HepG2 (cell line): Measurements from ENCODE around the genes CAMP and CELSR3.

DNA sequence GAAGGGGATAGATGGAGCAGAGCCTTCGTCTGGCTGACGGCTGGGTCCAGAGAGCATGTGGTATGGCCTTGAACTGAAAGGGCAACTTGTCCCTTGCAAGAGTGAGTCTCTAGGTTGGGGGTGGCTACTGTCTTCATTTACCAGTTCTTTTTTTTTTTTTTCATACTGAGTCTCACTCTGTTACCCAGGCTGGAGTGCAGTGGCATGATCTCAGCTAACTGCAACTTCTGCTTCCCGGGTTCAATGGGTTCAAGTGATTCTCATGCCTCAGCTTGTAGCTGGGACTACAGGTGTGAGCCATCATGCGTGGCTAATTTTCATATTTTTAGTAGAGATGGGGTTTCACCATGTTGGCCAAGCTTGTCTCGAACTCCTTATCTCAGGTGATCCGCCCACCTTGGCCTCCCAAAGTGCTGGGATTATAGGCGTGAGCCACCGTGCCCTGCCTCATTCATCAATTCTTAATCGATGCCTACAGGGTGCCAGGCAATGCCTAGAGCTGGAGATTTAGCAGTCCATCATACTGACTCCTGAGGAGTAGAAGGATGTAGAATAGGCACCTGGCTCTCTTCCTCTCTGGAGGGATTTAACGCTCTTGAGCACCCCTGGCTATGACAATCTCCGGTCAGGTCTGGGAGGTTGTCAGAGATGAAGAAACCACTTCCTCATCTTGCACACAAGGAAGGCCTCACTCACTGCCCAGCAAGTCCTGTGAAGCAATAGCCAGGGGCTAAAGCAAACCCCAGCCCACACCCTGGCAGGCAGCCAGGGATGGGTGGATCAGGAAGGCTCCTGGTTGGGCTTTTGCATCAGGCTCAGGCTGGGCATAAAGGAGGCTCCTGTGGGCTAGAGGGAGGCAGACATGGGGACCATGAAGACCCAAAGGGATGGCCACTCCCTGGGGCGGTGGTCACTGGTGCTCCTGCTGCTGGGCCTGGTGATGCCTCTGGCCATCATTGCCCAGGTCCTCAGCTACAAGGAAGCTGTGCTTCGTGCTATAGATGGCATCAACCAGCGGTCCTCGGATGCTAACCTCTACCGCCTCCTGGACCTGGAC is at the start of gene CAMP:
TSS of gene CAMP (plus strand) at position 855 of the 1,057 bp plus-strand sequence.
- RRBS, 2 experiments = no CpG with 5 or more reads among the region's 16 CpGs
CAGE:
- cytosol, long polyA minus RNA = no peak
- cytosol, long polyA plus RNA = no peak
- long polyA plus RNA = no peak
- nucleus, long polyA minus RNA = no peak
- nucleus, long polyA plus RNA = no peak

DNA sequence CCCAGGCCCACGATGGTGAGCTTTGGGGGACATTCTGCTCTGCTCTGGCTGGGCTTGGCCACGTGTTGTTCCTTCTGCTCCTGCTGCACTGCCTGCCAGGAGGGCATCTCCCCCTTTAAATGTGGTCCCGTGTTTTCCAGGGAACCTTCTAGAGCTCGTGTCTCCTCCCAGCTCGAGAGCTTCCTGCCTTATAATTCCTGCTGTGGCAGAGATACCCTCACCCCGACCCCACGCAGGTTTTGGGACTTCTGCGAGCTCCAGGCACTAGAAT is 338 bp downstream of the CAMP start:
- RRBS, 2 experiments = no CpG with 5 or more reads among the region's 8 CpGs
CAGE:
- cytosol, long polyA minus RNA = no peak
- cytosol, long polyA plus RNA = no peak
- long polyA plus RNA = no peak
- nucleus, long polyA minus RNA = no peak
- nucleus, long polyA plus RNA = no peak

- RRBS, 2 experiments = no CpG with 5 or more reads among the region's 8 CpGs
CAGE:
- cytosol, long polyA minus RNA = no peak
- cytosol, long polyA plus RNA = no peak
- long polyA plus RNA = no peak
- nucleus, long polyA minus RNA = no peak
- nucleus, long polyA plus RNA = no peak
Measured at GRCh38 chr3:48335269-48335636, 1.8 kb upstream of the SPINK8 start.

GRCh38 chr3:48356314-48356932 is 15.6 kb upstream of the FBXW12 start:
- RRBS, 2 experiments = no CpG with 5 or more reads among the region's 1 CpG
CAGE:
- cytosol, long polyA minus RNA = no peak
- cytosol, long polyA plus RNA = no peak
- long polyA plus RNA = no peak
- nucleus, long polyA minus RNA = no peak
- nucleus, long polyA plus RNA = no peak

DNA sequence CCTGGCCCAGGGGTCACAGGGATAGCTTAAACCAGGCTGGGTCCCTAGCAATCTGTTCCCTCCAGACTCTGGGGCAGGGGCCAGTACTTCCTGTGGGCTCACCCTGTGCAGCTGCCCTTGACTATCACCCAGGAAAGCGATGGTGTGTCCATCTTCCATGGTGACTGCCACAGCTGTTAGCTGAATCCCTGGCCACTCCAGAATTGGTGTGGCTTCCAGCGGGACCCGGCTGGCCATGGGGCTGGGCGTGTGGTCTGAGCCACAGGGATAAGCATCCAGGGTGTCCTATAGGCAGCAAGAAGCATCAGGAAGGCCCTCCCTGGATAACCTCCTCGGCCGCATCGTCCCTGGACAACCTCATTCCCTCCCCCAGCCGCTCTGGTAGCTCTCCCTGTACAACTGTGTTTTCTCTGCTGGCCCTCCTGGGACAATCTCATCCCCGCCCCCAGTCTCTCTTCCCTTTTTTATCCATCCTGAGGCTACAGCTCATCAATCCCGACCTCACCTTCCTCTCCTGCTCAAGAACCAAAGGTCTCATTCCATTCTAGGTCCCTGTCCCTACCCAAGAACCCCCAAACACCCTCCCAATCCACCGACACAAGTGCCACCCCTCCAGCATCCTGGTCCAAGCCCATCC is 7.1 kb downstream of the PLXNB1 start:
- RRBS, 2 experiments = no CpG with 5 or more reads among the region's 11 CpGs
CAGE:
- cytosol, long polyA minus RNA = no peak
- cytosol, long polyA plus RNA = no peak
- long polyA plus RNA = no peak
- nucleus, long polyA minus RNA = no peak
- nucleus, long polyA plus RNA = no peak

GRCh38 chr3:48426954-48428094 is 2.6 kb downstream of the PLXNB1 start:
- RRBS, 2 experiments = no CpG with 5 or more reads among the region's 17 CpGs
CAGE:
- cytosol, long polyA minus RNA = no peak
- cytosol, long polyA plus RNA = no peak
- long polyA plus RNA = no peak
- nucleus, long polyA minus RNA = no peak
- nucleus, long polyA plus RNA = no peak

GRCh38 chr3:48430761-48431220 is 905 bp upstream of the PLXNB1 start:
- RRBS, 2 experiments = no CpG with 5 or more reads among the region's 3 CpGs
CAGE:
- cytosol, long polyA minus RNA = no peak
- cytosol, long polyA plus RNA = no peak
- long polyA plus RNA = no peak
- nucleus, long polyA minus RNA = no peak
- nucleus, long polyA plus RNA = no peak

DNA sequence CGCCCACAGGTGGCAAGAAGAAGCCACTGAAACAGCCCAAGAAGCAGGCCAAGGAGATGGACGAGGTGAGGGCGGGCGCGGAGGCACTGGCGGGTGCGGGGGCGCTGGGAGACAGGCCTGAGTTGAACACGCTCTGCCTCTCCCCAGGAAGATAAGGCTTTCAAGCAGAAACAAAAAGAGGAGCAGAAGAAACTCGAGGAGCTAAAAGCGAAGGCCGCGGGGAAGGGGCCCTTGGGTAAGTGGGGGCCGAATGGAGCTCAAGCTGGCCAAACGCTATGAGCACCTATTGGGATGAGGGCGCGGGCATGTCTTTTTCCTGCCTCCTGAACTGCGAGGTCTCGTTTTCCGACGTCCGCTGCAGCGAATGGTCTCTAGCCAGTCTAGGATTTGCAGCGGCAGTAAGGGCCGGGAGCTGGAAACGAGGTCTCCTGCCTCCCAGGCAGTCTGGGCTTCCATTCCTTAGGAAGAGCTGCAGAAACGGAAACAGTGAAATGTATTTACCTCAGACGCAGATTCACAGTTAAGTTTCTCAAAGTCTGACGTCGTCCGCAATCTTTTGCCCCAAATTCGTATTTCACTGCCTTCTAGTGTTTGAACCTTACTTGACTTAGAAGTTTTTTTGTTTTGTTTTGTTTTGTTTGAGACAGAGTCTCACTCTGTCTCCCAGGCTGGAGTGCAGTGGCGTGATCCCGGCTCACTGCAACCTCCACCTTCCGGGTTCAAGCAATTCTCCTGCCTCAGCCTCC is 510 bp downstream of the TMA7 start:
- RRBS, 2 experiments = no CpG with 5 or more reads among the region's 35 CpGs
CAGE:
- cytosol, long polyA minus RNA = no peak
- cytosol, long polyA plus RNA = no peak
- long polyA plus RNA = no peak
- nucleus, long polyA minus RNA = no peak
- nucleus, long polyA plus RNA = no peak

- RRBS, 2 experiments = no CpG with 5 or more reads among the region's 12 CpGs
CAGE:
- cytosol, long polyA minus RNA = no peak
- cytosol, long polyA plus RNA = no peak
- long polyA plus RNA = no peak
- nucleus, long polyA minus RNA = no peak
- nucleus, long polyA plus RNA = no peak
Measured at GRCh38 chr3:48478429-48479102, 12.5 kb downstream of the TREX1 start.

GRCh38 chr3:48500904-48501526 is 3.0 kb downstream of the SHISA5 start:
- RRBS, 2 experiments = no CpG with 5 or more reads among the region's 9 CpGs
CAGE:
- cytosol, long polyA minus RNA = no peak
- cytosol, long polyA plus RNA = no peak
- long polyA plus RNA = no peak
- nucleus, long polyA minus RNA = no peak
- nucleus, long polyA plus RNA = no peak

GRCh38 chr3:48558129-48558532 is 1.5 kb upstream of the PFKFB4 start:
- RRBS, 2 experiments = no CpG with 5 or more reads among the region's 7 CpGs
CAGE:
- cytosol, long polyA minus RNA = no peak
- cytosol, long polyA plus RNA = no peak
- long polyA plus RNA = no peak
- nucleus, long polyA minus RNA = no peak
- nucleus, long polyA plus RNA = no peak

DNA sequence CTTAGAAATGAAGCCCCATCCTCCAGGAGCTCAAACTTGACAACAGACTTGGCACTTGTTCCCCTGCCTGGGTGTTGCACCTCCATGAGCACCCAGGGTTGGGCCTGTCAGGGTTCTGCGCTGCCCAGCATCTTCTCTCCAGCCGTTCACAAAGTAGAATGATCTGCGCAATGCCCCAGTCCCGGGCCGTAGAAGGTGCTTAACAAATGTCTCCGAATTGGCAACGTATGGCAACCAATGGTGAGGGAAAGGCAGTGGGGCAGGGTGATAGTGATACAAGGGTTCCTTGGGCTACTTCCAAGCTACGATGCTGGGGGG is 2.6 kb upstream of the COL7A1 start:
- RRBS, 2 experiments = no CpG with 5 or more reads among the region's 8 CpGs
CAGE:
- cytosol, long polyA minus RNA = no peak
- cytosol, long polyA plus RNA = no peak
- long polyA plus RNA = no peak
- nucleus, long polyA minus RNA = no peak
- nucleus, long polyA plus RNA = no peak

DNA sequence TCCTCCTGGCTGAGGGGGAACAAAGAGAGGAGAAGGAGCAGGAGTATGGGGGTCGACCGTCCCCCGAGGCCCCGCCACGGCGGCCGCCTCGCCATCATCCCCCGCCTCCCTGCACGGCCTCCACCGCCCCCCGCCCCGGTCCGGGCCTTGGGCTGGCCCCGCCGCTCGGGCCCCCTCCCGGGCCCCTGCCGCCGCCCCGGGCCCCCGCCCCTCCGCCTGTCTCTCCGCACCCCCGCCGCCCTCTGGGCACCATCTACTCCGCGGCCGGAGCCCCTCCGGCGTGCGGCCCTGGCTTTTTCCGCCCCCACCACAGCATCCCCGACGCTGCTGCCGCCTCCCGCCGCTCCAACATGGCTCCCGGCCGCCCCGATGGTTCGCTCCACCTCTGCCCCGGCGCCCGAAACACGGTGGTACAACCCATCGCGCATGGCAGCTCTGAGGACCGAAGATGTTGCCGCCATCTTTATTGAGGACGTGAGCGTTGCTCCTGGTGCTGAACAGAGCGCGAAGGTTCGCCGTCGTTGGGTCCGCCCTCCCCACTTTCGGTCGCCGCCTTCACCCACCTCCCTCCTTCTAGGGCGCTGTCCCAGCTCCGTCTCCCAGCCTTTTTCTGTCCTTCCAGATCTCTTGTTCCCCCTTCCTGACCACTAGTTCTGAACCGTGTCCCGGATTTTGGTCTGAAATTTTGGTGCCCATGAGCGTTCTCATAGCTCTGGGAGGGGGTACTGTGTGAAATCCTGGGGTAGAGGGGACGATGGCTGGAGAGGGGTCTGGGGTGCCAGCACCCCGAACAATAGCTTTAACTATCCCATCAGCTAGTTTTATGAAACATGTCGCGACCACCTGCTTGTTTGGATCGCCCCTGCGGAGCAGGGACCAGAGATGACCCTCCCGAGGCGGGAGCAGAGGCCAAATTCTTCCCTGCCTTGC is at the start of gene CELSR3:
TSS of gene CELSR3 (minus strand) at position 350 of the 930 bp plus-strand sequence.
- RRBS, 2 experiments = 24 to 32% methylated on average over 22 of the region's 74 CpGs
CAGE:
- cytosol, long polyA minus RNA = no peak
- cytosol, long polyA plus RNA = no peak
- long polyA plus RNA = no peak
- nucleus, long polyA minus RNA = no peak
- nucleus, long polyA plus RNA = no peak

- RRBS, 2 experiments = no CpG with 5 or more reads among the region's 4 CpGs
CAGE:
- cytosol, long polyA minus RNA = no peak
- cytosol, long polyA plus RNA = no peak
- long polyA plus RNA = no peak
- nucleus, long polyA minus RNA = no peak
- nucleus, long polyA plus RNA = no peak
Measured at GRCh38 chr3:48687101-48687629, 1.4 kb upstream of the NCKIPSD start.

GRCh38 chr3:48690954-48691341 is 5.2 kb upstream of the NCKIPSD start:
- RRBS, 2 experiments = no CpG with 5 or more reads among the region's 2 CpGs
CAGE:
- cytosol, long polyA minus RNA = no peak
- cytosol, long polyA plus RNA = no peak
- long polyA plus RNA = no peak
- nucleus, long polyA minus RNA = no peak
- nucleus, long polyA plus RNA = no peak

DNA sequence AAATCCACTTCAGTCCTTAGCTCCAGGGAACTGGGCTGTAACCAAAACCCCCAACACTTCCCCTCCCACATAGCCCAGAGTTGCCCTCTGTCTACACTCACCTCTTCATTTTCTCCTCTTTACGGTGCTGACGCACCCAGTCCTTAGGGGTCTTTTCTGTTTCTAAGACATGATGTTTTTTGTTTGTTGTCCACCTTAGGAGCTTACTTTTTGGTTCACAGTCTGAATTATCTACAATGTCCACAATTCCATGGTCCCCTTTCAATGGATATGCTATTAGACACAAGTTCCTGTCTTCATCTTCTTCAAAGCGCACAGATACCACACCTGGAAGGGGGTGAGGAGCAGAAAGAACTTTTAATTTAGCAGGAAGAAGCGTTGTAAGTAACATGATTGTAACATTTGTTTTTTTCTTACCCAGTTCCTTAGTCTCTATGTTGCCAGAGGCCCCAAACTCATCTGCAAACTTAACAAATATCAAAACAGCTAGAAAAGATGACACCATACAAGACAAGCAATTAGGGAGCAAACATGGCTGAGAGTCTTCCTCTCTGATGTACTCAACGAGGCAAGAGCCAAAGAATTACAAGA is 7.2 kb upstream of the NCKIPSD start:
- RRBS, 2 experiments = no CpG with 5 or more reads among the region's 5 CpGs
CAGE:
- cytosol, long polyA minus RNA = no peak
- cytosol, long polyA plus RNA = no peak
- long polyA plus RNA = no peak
- nucleus, long polyA minus RNA = no peak
- nucleus, long polyA plus RNA = no peak

DNA sequence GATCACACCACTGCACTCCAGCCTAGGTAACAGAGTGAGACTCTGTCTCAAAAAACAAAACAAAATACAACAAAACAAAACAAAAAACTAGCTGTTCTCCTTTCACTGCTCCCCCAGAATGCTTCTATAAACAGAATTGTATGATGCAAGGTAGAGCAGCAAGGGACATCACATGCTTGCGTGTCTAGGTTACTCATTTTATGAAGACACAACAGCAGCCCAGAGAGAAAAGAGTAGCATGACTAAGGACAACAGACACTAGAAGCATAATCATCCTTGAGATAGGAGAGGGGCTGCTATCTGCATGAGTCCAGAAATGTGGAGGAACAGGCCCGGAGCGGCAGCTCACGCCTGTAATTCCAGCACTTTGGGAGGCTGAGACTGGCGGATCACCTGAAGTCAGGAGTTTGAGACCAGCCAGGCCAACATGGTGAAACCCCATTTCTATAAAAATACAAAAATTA is 25.2 kb upstream of the IP6K2 start:
- RRBS, 2 experiments = no CpG with 5 or more reads among the region's 5 CpGs
CAGE:
- cytosol, long polyA minus RNA = no peak
- cytosol, long polyA plus RNA = no peak
- long polyA plus RNA = no peak
- nucleus, long polyA minus RNA = no peak
- nucleus, long polyA plus RNA = no peak

DNA sequence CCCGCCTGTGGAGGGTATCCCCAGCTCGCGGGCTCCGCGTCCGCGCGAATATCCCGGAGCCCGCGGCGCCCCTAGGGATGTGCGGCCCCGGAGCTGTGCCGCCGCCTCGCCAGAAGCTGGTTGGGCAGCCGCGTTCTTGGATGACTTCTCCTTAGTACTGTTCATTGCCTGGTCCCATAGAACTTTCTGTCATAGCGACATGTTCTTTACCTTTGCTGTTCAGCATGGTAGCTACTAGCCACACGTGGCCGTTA is 658 bp downstream of the ARIH2 start:
- RRBS, 2 experiments = no CpG with 5 or more reads among the region's 22 CpGs
CAGE:
- cytosol, long polyA minus RNA = no peak
- cytosol, long polyA plus RNA = no peak
- long polyA plus RNA = no peak
- nucleus, long polyA minus RNA = no peak
- nucleus, long polyA plus RNA = no peak

DNA sequence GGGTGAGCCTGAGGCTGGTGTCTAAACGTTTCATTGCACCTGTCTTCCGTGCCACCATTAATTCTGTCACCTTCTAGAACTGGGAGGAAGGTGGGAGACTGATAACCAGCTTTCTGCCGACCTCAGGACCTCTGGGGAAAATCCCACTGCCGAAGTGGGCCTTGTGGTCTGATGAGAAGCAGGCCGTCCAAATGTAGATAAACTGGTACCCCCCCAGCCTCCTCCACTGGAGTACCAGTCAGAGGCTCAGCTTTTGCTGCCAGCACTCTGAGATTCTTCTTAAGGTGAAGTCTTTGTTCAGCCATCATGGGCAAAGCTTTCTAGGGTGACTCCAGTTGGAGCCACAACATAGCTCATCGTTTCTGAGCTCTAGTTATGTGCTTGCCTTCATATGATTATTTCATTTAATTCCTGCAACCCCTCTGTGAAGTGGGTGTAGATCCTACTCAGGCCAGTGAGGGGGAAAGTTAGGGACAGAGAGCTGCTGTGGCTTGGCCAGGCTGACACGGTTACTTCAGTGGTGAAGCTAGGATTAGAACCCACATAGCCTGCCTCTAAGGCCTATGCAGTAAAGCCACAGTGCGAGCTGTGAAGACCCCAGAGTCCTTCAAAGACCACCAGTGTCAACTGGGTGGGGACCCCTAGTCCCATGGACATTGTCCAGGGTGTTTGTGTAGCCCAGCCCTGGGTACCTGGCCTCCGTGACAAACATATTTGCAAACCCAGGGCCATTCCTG is 1.3 kb downstream of the P4HTM start:
- RRBS, 2 experiments = no CpG with 5 or more reads among the region's 9 CpGs
CAGE:
- cytosol, long polyA minus RNA = no peak
- cytosol, long polyA plus RNA = no peak
- long polyA plus RNA = no peak
- nucleus, long polyA minus RNA = no peak
- nucleus, long polyA plus RNA = no peak

DNA sequence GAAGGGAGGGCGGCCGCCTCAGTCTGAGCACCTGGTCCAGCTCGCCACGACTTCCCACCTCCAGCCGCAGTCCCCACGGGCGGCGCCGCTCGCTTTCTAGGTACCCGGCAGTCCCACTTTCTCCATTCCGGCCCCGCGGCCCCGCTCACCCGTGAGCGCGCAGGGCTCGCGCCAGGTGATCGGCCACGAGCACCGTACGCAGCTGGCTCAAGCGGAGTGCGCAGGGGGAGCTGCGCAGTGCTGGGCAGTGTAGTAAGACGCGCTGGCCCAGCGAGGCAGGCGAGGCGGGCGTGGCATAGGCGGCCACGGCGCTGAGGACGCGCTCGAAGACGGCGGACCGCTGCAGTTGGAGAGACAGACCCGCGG is 523 bp downstream of the DALRD3 start:
- RRBS, 2 experiments = no CpG with 5 or more reads among the region's 44 CpGs
CAGE:
- cytosol, long polyA minus RNA = no peak
- cytosol, long polyA plus RNA = no peak
- long polyA plus RNA = no peak
- nucleus, long polyA minus RNA = no peak
- nucleus, long polyA plus RNA = no peak